ENCODE measurements around a stretch of chr12.

DNA sequence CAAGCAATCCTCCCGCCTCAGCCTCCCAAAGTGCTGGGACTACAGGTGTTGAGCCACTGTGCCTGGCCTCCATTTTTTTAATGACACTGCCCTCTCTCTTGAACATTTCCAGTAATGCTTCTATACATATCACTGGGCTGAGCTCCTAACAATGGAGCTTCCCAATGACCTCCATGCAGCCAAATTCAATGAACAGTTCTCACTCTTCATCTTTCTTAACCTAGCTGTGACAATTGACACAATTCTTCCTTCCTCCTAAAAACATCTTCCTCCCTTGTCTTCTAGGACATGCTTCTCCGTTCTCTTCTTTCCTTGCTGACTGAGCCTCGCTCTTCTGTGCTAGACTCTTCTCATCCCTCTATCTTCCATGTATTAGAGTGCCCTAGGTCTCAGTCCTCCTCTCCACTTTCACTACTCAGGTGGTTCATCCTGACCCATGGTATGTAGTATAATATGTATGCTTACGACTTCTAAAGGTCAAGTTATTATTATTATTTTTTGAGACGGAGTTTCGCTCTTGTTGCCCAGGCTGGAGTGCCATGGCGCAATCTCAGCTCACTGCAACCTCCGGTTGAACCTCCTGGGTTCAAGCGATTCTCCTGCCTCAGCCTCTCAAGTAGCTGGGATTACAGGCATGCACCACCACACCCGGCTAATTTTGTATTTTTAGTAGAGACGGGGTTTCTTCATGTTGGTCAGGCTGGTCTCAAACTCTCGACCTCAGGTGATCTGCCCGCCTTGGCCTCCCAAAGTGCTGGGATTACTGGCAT is 15.9 kb downstream of the ZCCHC8 start:
- PRO-cap, 5 experiments, result no peak in any of the 5 experiments
- RAMPAGE, long total RNA, 2 experiments, result no peak in any of the 2 experiments
- RRBS, result 98% methylated on average over 2 of the region's 13 CpGs

GRCh38 chr12:122516627-122517487 is 9.9 kb downstream of the RSRC2 start:
- PRO-cap, 5 experiments, result no peak in any of the 5 experiments
- RAMPAGE, long total RNA, 2 experiments, result no peak in any of the 2 experiments
- RRBS, result no CpG with 5 or more reads among the region's 19 CpGs

- PRO-cap, 5 experiments, result no peak in any of the 5 experiments
- RAMPAGE, long total RNA, 2 experiments, result no peak in any of the 2 experiments
- RRBS, result no CpG with 5 or more reads among the region's 13 CpGs
Measured at GRCh38 chr12:122896318-122896658, 364 bp upstream of the VPS37B start.

DNA sequence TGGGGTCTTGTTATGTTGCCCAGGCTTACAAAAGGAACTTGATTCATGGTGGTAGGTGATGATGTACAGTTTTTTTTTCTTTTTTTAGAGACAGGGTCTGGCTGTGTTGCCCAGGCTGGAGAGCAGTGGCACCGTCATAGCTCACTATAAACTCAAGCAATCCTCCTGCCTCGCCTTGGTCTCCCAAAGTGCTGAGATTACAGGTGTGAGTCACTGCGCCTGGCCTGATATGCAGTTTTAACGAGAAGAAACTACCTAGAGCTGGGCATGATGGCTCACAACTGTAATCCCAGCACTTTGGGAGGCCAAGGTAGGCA is 12.9 kb upstream of the VPS37B start:
- PRO-cap, 5 experiments, result no peak in any of the 5 experiments
- RAMPAGE, long total RNA, 2 experiments, result no peak in any of the 2 experiments
- RRBS, result no CpG with 5 or more reads among the region's 4 CpGs

DNA sequence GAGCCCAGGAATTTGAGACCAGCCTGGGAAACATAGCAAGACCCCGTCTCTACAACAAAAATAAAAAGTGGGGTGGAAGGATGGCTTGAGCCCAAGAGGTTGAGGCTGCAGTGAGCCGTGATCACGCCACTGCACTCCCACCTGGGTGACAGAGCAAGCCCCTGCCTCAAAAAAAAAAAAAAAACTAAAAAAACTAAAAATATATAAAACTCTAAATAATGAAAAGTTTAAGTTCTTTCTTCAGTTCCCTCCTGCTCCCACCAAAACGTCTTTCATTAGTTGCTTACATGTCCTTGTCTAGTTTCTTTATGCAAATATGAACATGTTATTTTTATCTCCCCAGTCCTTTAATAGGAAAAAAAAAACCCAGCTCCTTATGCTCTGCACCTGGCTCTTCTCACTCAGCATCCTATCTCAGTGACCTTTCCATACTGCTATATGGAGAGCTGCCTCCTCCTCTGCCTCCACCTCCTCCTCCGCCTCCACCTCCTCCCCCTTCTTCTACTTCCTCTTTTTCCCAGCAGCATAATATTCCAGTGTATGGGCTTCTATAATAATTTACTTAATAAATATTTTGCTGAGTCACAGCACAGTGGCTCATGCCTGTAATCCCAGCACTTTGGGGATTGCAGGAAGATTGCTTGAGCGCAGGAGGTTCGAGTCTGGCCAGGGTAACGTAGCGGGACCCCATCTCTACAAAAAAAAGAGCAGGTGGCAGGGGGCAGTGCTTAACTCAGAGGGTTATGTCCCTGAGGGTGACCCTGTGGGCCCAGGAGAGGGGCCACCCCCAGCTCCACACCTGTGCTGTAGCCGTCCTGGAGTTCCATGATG is 31.6 kb downstream of the ABCB9 start:
- PRO-cap, 5 experiments, result no peak in any of the 5 experiments
- RAMPAGE, long total RNA, 2 experiments, result no peak in any of the 2 experiments
- RRBS, result no CpG with 5 or more reads among the region's 10 CpGs

DNA sequence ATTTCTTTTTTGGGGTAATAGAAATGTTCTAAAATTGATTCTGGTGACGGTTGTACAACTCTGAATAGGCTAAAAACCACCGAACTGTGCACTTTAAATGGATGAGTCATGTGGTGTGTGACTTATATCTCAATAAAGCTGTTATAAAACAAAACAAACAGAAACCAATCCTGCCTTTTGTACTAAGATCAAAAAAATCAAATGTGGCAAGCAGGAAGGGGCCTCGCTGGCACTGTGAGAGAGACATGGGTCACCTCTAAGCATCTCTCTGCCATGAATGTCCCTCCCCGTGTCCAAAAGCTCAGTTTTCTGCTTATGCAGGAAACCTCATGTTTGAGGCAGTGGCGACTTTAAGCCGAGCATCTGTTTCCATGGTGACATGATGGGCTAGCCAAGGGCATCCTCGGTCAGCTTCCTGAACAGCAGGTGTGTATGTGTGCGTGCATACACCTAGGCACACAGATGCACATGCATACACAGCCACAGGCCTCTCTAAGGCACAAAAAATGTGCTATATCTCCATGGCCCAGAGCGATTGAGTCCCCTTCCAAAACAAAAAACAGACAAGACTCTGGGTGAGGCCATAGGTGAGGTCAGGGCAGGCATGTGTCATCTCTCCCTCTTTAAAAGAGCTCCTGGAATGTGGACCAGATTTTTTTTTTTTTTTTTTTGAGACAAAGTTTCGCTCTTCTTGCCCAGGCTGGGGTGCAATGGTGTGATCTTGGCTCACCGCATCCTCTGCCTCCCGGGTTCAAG is 44.5 kb downstream of the ARL6IP4 start:
- PRO-cap, 5 experiments, result no peak in any of the 5 experiments
- RAMPAGE, long total RNA, 2 experiments, result no peak in any of the 2 experiments
- RRBS, result no CpG with 5 or more reads among the region's 12 CpGs

DNA sequence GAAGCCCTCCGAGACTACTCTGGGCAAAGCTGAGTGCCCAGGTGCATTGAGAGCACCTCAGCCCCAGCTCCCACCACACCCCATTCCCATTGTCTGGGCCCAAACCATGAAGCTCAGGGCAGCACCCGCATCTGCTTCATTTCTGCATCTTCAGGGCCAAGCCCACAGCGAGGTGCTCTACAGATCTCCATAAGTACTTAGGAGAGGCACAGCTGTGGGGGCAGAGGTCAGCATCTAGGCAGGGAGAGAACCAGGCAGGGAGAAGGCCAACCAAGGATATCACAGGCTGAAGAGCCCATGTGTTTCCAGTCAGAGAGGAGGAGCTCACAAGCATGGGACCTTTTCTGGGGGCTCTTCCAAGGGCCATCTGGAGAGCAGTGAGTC is 78.4 kb downstream of the ARL6IP4 start:
- PRO-cap, 5 experiments, result no peak in any of the 5 experiments
- RAMPAGE, long total RNA, 2 experiments, result no peak in any of the 2 experiments
- RRBS, result no CpG with 5 or more reads among the region's 3 CpGs

DNA sequence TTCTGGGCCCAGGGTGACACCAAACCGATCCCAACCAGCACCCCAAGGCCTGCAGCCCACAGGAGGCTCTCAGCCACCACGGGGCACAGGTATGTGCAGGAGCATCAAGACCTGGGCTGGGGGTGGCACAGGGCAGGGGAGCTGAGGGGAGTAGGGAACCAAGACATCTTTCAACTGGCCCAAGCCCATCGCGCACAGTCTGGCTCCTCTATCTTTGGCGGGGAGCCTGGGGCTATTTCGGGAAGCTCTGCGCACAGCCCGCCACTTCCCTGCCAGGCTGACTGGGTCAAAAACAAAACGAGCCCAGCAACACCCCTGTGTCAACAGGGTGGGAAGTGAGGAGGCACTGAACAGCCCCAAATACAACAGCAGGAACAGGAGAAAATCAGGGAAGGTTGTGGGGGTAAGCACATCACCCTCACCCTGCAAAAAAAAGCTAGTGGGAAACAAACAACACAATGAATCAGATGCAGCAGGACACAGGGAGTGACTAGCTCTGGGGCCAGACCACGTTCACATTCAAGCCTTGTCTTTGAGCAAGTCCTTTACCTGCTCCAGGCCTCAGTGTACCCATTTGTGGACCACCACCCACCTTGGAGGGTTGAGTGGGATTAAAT is 84.0 kb downstream of the ARL6IP4 start:
- PRO-cap, 5 experiments, result peak in 3 of 5 experiments; most common plus-strand start position 323 of the sequence (in 2); most common minus-strand start position 176 of the sequence (in 2)
- RAMPAGE, long total RNA, 2 experiments, result no peak in any of the 2 experiments
- RRBS, result no CpG with 5 or more reads among the region's 10 CpGs

GRCh38 chr12:123107430-123107769 is 43.5 kb downstream of the PITPNM2 start:
- PRO-cap, 5 experiments, result no peak in any of the 5 experiments
- RAMPAGE, long total RNA, 2 experiments, result no peak in any of the 2 experiments
- RRBS, result no CpG with 5 or more reads among the region's 4 CpGs

- PRO-cap, 5 experiments, result no peak in any of the 5 experiments
- RAMPAGE, long total RNA, 2 experiments, result no peak in any of the 2 experiments
- RRBS, result no CpG with 5 or more reads among the region's 6 CpGs
Measured at GRCh38 chr12:123114146-123114662, 36.7 kb downstream of the PITPNM2 start.

DNA sequence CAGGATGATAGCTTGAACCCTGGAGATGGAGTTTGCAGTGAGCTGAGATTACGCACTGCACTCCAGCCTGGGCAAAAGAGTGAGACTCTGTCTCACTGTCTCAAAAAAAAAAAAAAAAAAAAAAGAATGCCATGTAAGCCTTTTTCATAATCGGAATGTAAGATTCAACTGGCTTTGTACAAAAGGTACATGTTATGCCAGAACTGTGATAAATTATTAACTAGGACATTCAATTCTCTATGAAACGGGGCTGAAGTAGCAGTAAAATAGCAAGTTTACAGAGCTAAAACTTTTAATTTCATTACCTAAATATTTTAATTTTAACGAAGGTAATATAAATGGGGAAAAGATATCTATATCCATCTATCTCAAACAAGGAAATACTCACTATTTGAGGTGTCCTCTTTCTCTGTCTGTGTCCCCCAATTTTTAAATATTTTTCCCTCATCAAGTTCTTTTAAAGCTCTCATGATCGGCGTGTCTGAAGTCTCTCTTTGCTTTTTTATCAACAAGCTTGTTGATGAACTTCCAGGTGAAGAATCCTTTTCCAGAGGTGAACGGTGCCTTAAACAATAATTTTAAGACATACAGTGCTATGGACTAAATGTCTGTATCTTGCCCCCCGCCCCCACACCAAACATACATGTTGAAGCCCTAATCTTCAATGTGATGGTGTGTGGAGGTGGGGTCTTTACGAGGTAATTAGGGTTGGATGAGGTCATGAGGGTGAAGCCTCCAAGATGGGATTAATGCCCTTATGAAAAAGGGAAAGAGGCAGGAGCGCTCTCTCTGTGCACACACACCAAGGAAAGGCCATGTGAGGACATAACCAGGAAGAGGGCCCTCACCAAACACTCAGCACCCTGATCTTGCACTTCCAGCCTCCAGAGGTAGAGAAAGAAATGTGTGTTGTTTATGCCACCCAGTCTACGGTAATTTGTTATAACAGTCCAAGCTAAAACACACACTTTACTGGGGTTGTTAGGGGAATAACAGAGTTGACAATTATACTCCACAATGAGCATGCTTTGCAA is 14.3 kb upstream of the PITPNM2 start:
- PRO-cap, 5 experiments, result no peak in any of the 5 experiments
- RAMPAGE, long total RNA, 2 experiments, result no peak in any of the 2 experiments
- RRBS, result no CpG with 5 or more reads among the region's 11 CpGs

GRCh38 chr12:123474472-123475693 is 16.9 kb downstream of the SNRNP35 start:
- PRO-cap, 5 experiments, result no peak in any of the 5 experiments
- RAMPAGE, long total RNA, 2 experiments, result no peak in any of the 2 experiments
- RRBS, result no CpG with 5 or more reads among the region's 28 CpGs

DNA sequence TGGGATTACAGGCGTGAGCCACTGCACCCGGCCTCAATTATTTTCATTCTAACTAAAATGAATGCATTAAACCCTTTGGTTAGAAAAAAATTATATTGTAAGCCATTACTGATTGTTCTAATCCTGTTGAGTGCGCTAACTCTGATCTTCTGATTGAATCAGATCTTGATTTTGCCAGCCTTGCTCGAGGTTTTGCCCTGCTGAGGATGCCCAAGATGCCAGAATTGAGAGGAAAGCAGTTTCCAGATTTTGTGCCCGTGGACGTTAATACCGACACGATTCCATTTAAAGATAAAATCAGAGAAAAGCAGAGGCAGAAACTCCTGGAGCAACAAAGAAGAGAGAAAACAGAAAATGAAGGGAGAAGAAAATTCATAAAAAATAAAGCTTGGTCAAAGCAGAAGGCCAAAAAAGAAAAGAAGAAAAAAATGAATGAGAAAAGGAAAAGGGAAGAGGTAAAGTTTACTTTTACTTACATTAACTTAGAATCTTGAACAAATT is 14.2 kb downstream of the EIF2B1 start:
- PRO-cap, 5 experiments, result no peak in any of the 5 experiments
- RAMPAGE, long total RNA, 2 experiments, result no peak in any of the 2 experiments
- RRBS, result no CpG with 5 or more reads among the region's 8 CpGs

DNA sequence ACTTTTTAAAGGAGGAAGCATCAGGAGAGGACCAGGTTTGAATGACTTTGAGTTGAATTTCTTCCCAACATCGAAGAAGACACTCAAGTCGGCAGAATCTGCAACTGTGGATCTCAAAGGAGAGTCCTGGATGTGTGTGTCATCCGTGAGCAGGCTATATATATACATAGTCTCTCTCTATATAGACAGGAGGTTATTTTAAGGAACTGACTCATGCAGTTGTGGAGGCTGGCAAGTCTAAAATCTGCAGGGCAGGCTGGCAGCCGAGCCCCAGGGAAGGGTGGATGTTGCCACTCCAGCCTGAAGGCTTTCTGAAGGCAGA is 53.7 kb downstream of the ZNF664 start:
- PRO-cap, 5 experiments, result no peak in any of the 5 experiments
- RAMPAGE, long total RNA, 2 experiments, result no peak in any of the 2 experiments
- RRBS, result no CpG with 5 or more reads among the region's 4 CpGs

DNA sequence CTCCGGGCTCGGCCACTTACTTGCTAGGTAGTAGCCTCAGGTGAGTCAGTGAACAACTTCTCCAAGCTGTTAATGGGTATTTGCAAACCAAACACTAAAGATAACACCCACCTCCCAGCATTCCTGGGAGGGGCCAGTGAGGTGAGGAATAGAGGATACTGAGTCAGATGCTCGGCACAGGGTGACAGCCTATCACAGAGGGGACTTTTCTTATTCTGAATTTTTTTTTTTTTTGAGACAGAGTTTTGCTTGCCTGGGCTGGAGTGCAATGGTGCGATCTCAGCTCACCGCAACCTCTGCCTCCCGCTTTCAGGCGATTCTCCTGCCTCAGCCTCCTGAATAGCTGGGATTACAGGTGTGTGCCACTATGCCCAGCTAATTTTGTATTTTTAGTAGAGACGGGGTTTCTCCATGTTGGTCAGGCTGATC is 151.0 kb upstream of the RFLNA start:
- PRO-cap, 5 experiments, result no peak in any of the 5 experiments
- RAMPAGE, long total RNA, 2 experiments, result no peak in any of the 2 experiments
- RRBS, result no CpG with 5 or more reads among the region's 8 CpGs

- PRO-cap, 5 experiments, result no peak in any of the 5 experiments
- RAMPAGE, long total RNA, 2 experiments, result no peak in any of the 2 experiments
- RRBS, result no CpG with 5 or more reads among the region's 1 CpG
Measured at GRCh38 chr12:124240371-124240841, 54.5 kb upstream of the RFLNA start.

GRCh38 chr12:124327960-124328690 is 33.2 kb downstream of the RFLNA start:
- PRO-cap, 5 experiments, result no peak in any of the 5 experiments
- RAMPAGE, long total RNA, 2 experiments, result no peak in any of the 2 experiments
- RRBS, result no CpG with 5 or more reads among the region's 17 CpGs

GRCh38 chr12:124357739-124358788 is 63.2 kb downstream of the RFLNA start:
- PRO-cap, 5 experiments, result no peak in any of the 5 experiments
- RAMPAGE, long total RNA, 2 experiments, result no peak in any of the 2 experiments
- RRBS, result no CpG with 5 or more reads among the region's 39 CpGs

DNA sequence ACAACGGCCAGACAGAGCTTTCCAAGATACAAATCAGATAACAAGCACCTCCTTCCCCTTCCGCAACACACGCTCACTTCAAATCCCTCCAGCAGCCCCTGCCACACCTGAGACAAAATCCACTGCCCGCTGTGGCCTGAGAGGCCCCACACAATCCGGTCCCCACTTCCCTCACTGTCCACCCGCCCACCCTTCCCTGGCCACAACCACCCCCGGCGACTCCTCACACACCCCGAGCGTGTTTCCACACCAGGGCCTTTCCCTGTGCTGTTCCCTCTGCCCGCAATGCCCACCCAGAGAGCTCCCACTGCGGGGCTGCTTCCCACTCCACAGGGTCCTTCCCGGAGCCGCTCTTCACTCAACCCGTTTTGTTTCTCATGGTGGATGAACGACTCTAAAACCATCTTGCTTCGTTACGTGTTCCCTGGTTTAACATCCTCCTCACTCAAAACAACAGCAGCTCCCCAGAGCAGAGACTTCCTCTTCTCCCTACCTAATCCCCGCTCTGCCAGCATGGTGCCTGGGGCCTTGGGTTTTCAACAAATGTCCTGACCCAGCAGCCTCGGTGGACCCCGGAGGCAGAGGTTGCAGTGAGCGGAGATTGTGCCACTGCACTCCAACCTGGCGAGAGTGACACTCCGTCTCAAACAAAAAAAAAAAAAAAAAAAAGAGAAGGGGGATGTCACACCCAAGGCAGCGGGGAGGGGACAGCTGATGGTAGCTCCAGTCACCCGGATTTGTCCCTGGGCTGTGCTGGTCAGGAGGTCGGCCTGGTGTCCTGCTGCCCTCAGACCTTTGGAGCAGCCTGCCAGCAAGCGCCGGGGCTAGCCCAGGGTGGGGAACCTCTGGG is 65.8 kb downstream of the RFLNA start:
- PRO-cap, 5 experiments, result no peak in any of the 5 experiments
- RAMPAGE, long total RNA, 2 experiments, result no peak in any of the 2 experiments
- RRBS, result 27% methylated on average over 7 of the region's 29 CpGs

GRCh38 chr12:124372863-124373378 is 78.0 kb downstream of the RFLNA start:
- PRO-cap, 5 experiments, result peak in 4 of 5 experiments; most common minus-strand start chr12:124373267 (in 4)
- RAMPAGE, long total RNA, 2 experiments, result no peak in any of the 2 experiments
- RRBS, result 80% methylated on average over 2 of the region's 20 CpGs